ENCODE measurements around the gene FBXO36.

GRCh38 chr2:227805425-227806053 is 8.1 kb upstream of the CCL20 start:
- RRBS: no CpG with 5 or more reads among the region's 17 CpGs

GRCh38 chr2:227815176-227815646 is 1.6 kb downstream of the CCL20 start:
- RRBS: no CpG with 5 or more reads among the region's 5 CpGs

DNA sequence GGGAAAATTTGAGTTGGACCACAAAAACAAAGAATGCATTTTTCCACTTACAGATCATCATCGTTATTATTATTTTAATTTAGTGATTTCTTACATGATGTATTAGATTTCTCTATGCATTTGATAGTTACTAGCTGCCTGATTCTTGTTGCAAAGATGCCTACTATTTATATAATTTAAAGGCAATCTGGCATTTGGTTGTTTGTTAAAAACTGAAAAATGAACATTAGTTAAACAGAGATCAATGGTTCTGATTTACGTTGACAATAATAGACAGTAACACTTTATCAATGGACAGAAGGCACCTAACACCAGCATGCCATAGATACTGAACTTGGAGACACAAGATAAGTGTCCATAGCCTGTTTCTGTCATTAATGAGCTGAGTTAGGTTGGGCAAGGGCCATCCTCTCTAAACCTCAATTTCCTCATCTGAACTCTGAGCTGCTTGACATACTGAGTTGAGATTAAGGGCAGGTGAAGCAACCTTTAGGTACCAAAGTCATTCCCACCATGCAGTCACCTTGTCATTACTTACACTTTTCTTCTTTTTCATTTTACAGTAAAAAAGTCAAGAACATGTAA is 2.9 kb downstream of the CCL20 start:
- RRBS: no CpG with 5 or more reads among the region's 2 CpGs

DNA sequence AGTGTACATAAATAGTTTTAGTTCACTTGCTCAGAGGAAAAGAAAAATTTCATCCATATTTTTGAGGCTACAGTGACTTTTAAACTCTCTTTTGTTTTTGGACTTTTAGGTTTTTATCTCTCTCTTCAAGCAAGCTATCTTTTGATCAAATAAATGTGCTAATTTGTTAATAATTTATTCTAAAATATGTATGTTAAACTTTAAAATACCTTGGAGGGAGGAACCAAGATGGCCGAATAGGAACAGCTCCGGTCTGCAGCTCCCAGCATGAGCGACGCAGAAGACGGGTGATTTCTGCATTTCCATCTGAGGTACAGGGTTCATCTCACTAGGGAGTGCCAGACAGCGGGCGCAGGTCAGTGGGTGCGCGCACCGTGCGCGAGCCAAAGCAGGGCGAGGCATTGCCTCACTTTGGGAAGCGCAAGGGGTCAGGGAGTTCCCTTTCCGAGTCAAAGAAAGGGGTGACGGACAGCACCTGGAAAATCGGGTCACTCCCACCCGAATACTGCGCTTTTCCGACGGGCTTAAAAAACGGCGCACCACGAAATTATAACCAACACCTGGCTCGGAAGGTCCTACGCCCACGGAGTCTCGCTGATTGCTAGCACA is 386.7 kb upstream of the SPHKAP start:
- RRBS: no CpG with 5 or more reads among the region's 28 CpGs

- RRBS: no CpG with 5 or more reads among the region's 4 CpGs
Measured at GRCh38 chr2:229247828-229248573, 23.1 kb downstream of the PID1 start.

DNA sequence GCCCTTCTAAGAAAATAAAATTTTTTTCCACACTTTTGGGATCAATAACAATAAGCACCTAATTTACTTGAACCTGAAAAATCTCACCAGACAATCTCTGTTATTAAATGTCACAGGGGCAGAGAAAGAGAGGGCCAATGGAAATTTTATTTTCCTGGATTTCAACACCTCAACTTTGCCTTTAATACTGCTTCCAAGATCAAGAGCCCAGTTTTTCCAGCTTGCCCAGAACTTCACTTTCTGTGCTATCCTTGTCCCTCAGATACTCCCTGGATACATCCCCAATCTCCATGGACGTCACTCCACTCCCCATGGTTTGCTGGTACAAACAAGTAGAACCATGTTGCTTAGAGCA is 29.2 kb upstream of the PID1 start:
- RRBS: no CpG with 5 or more reads among the region's 1 CpG

DNA sequence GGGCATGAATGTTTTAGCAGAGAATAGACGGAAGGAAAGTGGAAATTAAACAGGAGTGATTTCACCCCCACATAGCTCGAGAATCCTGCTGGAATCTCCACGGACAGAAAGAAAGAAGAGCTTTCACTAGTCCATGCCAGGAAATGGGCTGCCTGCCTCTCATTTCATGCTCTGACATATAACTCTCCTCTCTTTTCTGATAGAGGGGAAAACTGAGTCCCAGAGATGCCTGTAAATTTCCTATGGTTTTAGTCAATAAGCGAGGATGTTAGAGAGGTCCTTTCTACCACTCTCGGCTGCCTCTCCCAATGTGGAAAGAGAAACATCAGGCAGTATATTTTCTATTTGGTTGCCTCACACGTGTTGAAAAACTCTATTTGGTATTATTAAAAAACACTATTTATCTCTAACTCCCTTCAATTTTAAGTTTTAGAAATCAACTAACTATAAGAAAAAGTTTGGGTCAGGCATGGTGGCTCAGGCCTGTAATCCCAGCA is 173.1 kb upstream of the PID1 start:
- RRBS: no CpG with 5 or more reads among the region's 6 CpGs

- RRBS: no CpG with 5 or more reads among the region's 20 CpGs
Measured at GRCh38 chr2:229444755-229445963, 174.1 kb upstream of the PID1 start.

DNA sequence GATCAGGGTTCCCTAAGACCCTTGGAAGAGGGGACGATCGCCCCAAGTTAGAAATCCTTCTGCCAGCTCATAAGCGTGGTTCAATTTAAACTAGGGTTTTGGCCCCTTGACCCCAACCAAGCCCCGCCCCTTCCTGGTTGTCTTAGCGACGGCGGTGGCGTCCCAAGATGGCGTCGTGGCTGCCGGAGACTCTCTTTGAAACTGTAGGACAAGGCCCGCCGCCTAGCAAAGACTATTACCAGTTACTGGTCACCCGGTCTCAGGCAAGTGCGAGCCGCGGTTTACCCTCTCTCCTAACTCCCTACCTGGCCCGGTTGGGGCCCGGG is at the start of gene FBXO36:
TSS of gene FBXO36 (plus strand) at position 157 of the 326 bp plus-strand sequence.
- RRBS: 5% methylated on average over 6 of the region's 19 CpGs

DNA sequence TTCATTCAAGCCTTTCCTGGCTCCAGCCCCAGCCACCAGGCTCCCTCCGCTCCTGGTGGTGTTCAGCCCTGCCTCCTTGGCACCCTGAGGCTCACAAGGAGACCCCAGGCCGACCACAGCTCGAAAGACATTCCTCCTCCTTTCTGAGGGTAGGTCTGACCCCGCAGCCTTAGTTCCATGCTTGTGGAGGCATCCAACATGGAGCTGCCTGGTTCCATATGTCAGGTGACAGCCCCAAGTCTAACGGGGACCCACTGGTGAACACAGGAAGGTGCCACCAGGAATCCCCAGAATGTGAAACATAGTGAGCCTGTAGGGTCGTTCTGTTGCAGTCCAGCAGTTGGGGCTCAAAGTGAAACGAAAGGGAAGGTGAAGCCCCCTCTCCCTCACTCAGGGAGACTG is 5.0 kb upstream of the SP100 start:
- RRBS: no CpG with 5 or more reads among the region's 7 CpGs

DNA sequence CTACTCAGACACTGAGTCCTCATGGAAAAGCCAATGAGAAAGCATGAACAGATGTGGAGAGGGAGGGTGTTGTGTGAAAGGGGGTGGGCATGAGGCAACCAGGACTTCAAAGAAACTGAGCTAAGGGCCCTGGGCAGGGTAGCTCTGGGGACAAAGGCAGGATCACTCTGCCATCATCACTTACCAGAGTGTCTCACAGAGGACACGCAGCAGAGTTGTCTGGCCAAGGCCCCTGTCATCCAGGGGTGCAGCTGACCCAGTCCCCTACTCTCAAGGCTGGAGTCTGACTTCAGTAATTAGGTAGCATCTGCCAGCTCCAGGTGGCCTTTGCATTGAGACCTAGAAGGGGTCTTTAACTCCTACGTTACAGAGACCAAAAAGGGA is 32.6 kb downstream of the SP100 start:
- RRBS: no CpG with 5 or more reads among the region's 2 CpGs

GRCh38 chr2:230469972-230470285 is 53.9 kb downstream of the SP100 start:
- RRBS: no CpG with 5 or more reads among the region's 1 CpG

GRCh38 chr2:230687371-230687760 is 25.3 kb upstream of the CAB39 start:
- RRBS: no CpG with 5 or more reads among the region's 6 CpGs

- RRBS: no CpG with 5 or more reads among the region's 10 CpGs
Measured at GRCh38 chr2:230723725-230724216, 11.1 kb downstream of the CAB39 start.

DNA sequence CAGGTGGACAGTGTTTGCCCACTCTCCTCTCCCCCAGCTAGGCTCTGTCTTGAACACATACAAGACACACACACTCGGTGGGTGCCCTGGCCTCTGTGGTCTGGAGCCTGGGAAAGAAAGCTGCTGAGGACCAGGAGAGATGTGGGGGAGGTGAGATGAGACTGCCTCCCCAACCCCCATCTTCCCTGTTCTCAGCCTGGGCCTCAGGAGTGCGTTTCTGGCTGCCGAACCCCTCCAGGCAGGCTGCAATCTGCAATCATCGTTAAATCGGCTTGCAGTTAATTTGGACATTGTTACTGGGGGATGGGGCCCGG is 4.6 kb downstream of the ITM2C start:
- RRBS: no CpG with 5 or more reads among the region's 6 CpGs

DNA sequence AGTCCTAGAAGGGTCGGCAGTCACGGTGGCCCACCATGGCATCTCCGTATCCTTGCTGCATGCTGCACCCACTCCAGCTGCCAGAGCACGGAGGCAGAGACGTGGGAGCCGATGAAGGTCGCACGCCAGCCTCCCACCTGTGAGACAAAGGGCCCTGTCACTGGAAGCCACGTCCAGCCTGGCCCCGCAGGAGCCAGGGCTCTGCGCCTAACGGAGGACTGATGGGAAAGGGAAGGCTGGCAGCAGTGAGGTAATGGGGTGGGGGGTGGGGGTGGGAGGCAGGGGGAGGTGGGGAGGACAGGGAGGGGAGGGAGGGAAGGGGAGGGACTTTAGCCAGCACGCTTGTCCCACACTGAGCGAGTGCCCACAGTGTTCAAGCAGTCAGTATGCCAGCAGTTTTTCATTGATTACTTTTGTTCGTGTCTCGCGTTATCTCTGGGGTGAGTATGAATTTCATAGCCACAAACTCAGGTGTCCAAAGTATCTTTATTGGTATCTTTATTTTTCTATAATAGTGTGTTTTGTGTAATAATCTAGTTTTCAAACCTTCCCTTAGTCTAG is 22.1 kb downstream of the ITM2C start:
- RRBS: no CpG with 5 or more reads among the region's 17 CpGs

- RRBS: no CpG with 5 or more reads among the region's 16 CpGs
Measured at GRCh38 chr2:230894183-230894869, 29.6 kb downstream of the ITM2C start.

GRCh38 chr2:230902225-230902611 is 22.8 kb downstream of the GPR55 start:
- RRBS: no CpG with 5 or more reads among the region's 5 CpGs

GRCh38 chr2:231107772-231108387 is 17.0 kb downstream of the HTR2B start:
- RRBS: no CpG with 5 or more reads among the region's 3 CpGs

DNA sequence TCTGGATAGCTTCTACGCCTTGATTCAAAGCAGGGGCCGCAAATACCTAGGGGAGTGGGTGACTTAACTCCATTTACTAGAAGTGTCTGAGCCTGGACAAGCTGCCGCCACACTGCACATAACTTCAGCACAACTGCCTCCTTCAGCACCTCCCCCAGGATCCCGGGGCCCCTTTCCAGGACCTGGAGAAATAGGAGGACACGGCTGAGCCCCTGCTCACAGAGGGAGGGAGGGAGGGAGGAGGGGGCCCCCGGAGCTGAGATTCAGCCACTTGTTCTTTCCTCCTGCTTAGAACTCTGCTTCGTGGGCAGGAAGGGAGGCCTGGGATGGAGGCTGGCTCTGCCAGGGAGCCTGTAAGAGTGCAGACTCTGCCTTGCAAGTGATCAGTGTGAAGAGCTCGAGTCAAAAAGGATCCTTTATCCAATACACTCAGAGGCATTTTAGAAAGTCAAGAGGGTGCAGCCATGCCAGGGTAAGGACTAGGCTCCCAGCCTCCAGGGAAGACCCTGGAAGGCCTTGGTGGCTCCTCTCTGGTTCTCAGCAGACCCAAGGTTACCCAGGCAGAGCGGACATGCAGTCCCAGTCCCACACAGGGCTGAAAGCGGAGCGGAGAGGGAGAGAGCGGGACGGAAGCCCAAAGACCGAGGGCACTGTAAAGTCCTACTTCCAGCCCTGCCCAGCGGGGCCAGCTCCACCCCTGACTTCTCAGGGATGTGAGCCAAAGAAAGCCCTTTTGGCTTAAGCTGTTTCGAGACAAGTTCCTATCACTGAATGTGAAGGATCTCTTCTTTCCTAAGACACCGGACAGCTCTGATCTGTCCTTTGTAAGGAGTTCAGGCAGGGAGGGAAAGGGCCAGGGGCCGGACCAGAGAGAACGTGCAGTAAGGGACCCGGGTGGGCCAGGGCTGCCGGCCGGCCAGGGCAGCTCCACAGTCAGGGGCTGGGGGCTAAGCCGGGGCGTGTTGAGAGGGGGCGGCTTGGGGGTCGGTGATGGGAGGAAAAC is 8.6 kb upstream of the ARMC9 start:
- RRBS: 76% methylated on average over 4 of the region's 26 CpGs